Endothelial cell of umbilical vein (primary cell): ENCODE data around the genes RTF2 and FAM209A.

- PRO-cap, result no peak
CAGE:
- cytosol, long polyA minus RNA, result no peak
- cytosol, long polyA plus RNA, result no peak
- long polyA plus RNA, result no peak
- nucleus, long polyA minus RNA, result no peak
- nucleus, long polyA plus RNA, result no peak
Measured at GRCh38 chr20:53736796-53737450, 143.3 kb upstream of the ZNF217 start.

DNA sequence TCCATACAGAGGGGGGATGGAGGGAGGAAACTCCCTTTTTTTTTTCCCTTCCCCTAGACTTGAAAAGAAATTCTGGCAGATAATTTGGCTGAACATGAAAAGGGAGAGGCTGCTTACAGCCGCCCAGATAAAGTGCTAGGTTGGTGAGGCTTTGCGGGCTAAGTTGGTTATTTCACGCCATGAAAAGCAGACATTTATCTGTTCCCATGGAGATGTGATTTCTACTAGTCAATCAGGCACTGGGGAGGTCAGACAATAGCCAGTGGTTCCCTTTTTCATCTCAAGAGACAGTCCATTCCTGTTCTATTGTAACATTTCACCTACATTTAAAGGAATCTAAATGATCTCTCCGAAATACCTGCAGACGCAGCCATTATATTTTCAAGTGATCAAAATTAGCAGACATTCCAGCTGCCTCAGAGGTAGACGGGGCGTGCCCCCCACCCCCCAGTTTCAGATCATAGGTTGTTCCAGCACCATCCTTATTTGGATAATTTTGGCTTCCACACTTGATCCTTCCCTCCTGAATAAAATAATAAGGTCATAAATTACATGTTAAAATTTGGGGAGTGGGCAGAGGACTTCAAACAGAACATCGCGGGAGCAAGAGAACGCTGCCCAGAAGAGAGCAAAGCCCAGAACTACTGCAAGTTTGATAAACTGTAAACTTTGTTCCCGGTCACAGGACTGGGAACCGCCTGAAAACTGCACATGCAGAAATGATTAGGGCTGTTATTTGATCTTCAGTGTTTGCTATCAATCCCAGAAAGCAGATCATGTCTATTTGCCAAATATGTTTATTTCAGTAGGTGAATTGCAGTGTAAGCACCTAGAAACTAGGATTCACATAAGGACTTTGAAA, 144.0 kb upstream of the ZNF217 start:
- PRO-cap, result no peak
CAGE:
- cytosol, long polyA minus RNA, result no peak
- cytosol, long polyA plus RNA, result no peak
- long polyA plus RNA, result no peak
- nucleus, long polyA minus RNA, result no peak
- nucleus, long polyA plus RNA, result no peak

DNA sequence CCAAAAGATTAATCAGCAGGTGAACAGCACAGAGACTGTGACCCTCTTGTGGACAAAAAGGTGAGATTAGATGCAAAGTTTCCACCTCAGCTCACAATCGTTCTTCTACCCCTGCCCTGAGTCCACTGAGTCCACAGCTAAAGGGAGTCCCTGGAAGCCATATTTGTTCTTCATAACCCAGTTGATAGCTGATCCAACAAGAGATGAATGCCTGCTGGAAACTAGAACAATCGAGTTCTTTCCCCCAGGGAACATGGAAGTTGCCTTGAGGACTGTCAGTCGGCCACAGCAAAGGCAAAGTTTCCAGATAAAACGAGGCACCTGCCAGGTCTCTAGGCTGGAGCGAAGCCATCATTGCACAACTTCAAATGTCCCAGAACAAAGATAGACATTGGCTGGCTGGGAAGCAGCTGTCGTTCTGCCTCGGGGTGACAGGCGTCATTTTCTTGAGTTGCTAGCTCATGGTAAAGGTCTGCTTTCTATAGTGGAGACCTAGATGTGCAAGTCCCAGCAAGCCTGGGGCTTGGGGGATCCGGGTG, 184.3 kb upstream of the ZNF217 start:
- PRO-cap, result no peak
CAGE:
- cytosol, long polyA minus RNA, result no peak
- cytosol, long polyA plus RNA, result no peak
- long polyA plus RNA, result no peak
- nucleus, long polyA minus RNA, result no peak
- nucleus, long polyA plus RNA, result no peak

DNA sequence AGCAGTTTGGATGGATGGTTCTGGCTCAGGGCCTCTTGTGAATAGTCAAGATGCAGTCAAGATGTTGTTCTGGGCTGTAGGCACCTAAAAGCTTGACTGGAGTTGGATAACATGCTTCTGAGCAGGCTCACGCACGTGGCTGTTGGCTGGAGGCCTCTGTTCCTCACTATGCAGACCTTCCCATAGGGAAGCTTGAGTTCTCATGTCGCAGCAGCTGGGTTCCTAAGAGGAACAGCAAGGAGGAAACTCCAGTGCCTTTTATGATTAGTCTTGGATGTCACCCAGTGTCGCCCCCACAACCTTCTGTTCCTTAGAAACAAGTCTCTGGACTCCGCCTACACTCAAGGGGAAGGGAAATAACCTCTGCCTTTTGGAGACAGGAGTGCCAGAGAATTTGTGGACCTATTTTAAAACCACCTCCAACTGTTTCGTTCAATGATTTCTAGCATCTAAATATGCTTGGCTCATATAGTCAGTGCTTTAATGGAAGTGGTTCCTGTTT, 210.7 kb downstream of the BCAS1 start:
- PRO-cap, result no peak
CAGE:
- cytosol, long polyA minus RNA, result no peak
- cytosol, long polyA plus RNA, result no peak
- long polyA plus RNA, result no peak
- nucleus, long polyA minus RNA, result no peak
- nucleus, long polyA plus RNA, result no peak

GRCh38 chr20:53872116-53873162, 198.0 kb downstream of the BCAS1 start:
- PRO-cap, result unidirectional peak, minus-strand start at chr20:53872379
CAGE:
- cytosol, long polyA minus RNA, result no peak
- cytosol, long polyA plus RNA, result no peak
- long polyA plus RNA, result no peak
- nucleus, long polyA minus RNA, result no peak
- nucleus, long polyA plus RNA, result no peak

- PRO-cap, result no peak
CAGE:
- cytosol, long polyA minus RNA, result no peak
- cytosol, long polyA plus RNA, result no peak
- long polyA plus RNA, result no peak
- nucleus, long polyA minus RNA, result no peak
- nucleus, long polyA plus RNA, result no peak
Measured at GRCh38 chr20:53884968-53885428, 185.4 kb downstream of the BCAS1 start.

DNA sequence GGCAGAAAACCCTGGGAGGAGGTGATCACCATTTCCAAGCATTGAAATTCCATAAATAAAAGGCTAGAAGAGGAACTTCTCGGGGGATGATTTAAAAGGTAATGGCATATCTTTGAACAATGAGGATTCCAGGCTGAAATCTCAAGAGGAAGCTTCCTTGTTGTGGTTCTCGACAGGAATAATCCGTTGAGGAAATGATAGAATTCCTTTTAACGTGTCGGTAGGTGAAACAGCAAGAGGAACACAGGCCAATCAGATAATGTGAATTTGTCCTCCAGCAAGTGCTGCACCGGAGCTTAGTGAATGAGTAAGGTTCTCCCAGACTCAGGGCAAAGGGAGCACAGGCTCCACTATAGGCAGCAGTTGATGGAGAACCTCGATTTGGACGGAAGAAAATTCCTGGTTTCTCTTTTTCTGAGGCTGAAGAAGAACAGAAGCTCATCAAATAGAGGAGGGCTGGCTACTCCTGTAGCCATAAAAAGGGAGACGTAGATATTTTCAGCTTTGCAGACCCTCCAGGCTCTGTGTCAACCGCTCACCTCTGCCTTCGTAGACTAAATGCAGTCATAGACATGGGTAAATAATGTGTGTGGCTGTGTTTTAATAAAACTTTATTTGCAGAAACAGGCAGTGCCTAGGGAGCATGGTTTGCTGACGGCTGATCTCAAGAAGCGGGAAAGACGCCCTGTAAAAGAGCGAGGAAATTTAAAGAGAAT, 172.1 kb downstream of the BCAS1 start:
- PRO-cap, result bidirectional peak, plus-strand start at position 332 of the sequence, minus-strand start at position 185 of the sequence; unidirectional peak, minus-strand start at position 556 of the sequence
CAGE:
- cytosol, long polyA minus RNA, result no peak
- cytosol, long polyA plus RNA, result no peak
- long polyA plus RNA, result no peak
- nucleus, long polyA minus RNA, result no peak
- nucleus, long polyA plus RNA, result no peak

GRCh38 chr20:54058908-54059266, 11.5 kb downstream of the BCAS1 start:
- PRO-cap, result no peak
CAGE:
- cytosol, long polyA minus RNA, result no peak
- cytosol, long polyA plus RNA, result no peak
- long polyA plus RNA, result no peak
- nucleus, long polyA minus RNA, result no peak
- nucleus, long polyA plus RNA, result no peak

DNA sequence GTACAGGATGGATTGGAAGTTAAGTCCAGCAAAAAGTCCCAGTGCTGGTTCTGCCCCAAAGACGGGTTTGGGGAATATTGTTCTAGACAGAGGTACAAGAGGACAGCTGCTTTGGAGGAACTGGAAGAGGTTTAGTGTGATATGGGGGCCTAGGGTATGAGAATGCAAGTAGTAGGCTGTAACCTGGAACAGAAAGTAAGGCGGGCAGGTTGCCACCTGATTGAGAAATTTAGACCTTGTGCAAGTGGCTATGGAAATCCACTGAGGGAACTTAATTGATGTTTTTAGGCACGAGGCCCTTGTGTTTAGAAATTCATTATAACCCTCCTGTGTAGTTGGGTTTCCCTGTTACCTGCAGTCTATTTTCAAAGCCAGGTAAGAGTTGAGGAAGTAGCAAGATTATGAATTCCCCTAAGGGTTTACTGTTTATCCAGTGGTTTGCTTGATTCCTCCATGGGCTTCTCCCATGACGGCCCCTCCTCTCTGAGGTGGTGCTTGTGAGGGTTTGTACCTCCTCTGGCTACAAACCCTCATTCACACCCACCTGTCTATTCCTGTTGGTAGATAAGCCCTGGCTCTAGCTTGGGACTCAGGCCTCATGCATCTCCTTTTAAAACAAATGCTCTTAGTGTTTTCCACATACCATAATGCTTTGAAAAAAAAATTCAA, 42.0 kb upstream of the BCAS1 start:
- PRO-cap, result no peak
CAGE:
- cytosol, long polyA minus RNA, result no peak
- cytosol, long polyA plus RNA, result no peak
- long polyA plus RNA, result no peak
- nucleus, long polyA minus RNA, result no peak
- nucleus, long polyA plus RNA, result no peak

GRCh38 chr20:54268444-54268643, 60.5 kb downstream of the PFDN4 start:
- PRO-cap, result no peak
CAGE:
- cytosol, long polyA minus RNA, result no peak
- cytosol, long polyA plus RNA, result no peak
- long polyA plus RNA, result no peak
- nucleus, long polyA minus RNA, result no peak
- nucleus, long polyA plus RNA, result no peak

- PRO-cap, result no peak
CAGE:
- cytosol, long polyA minus RNA, result no peak
- cytosol, long polyA plus RNA, result no peak
- long polyA plus RNA, result no peak
- nucleus, long polyA minus RNA, result no peak
- nucleus, long polyA plus RNA, result no peak
Measured at GRCh38 chr20:55947991-55948376, 57.3 kb downstream of the CBLN4 start.

- PRO-cap, result no peak
CAGE:
- cytosol, long polyA minus RNA, result no peak
- cytosol, long polyA plus RNA, result no peak
- long polyA plus RNA, result no peak
- nucleus, long polyA minus RNA, result no peak
- nucleus, long polyA plus RNA, result no peak
Measured at GRCh38 chr20:56002941-56003400, 2.3 kb downstream of the CBLN4 start.

DNA sequence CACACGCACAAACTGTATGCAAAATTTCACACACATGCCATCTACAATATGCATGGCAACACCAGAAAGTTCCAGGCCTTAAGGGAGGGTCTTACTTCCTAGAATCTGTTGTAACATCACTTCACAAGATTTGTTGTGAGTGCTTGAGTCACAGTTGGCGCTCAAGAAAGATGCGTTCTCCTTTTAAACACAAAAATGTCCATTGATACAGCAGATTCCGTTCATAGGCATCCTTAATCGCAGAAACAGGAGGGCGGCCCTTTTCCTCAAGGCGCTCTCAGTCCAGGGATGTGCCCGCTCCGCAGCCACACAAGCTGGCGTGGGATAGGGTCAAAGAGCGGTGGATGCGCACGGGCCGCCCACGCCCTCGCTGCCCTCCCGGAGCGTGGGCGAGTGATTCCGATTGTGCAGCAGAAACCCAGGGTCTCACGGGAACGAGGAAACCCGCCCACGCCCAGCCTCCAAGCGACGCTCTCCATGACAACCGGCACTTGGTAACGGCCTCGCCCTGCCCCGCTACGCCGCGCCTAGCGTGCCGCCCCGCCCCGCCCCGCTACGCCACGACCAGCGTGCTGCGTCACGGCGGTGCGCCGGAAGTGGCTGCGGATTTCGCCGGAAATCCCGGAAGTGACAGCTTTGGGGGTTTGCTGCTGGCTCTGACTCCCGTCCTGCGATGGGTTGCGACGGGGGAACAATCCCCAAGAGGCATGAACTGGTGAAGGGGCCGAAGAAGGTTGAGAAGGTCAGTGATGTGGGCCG, at the start of gene RTF2:
TSS of gene RTF2 (plus strand) at position 603 of the 759 bp plus-strand sequence.
- PRO-cap, result bidirectional peak, plus-strand start at position 666 of the sequence, minus-strand start at position 395 of the sequence
CAGE:
- cytosol, long polyA minus RNA, result start-site peak on the plus strand centred at position 645 of the sequence, 43 bp wide, 296 reads
- cytosol, long polyA plus RNA, result start-site peak on the plus strand centred at position 665 of the sequence, 102 bp wide, 1,922 and 2,061 reads in 2 replicates
- long polyA plus RNA, result start-site peak on the plus strand centred at position 673 of the sequence, 104 bp wide, 1,545 and 1,374 reads in 2 replicates
- nucleus, long polyA minus RNA, result start-site peak on the plus strand centred at position 661 of the sequence, 70 bp wide, 477 reads
- nucleus, long polyA plus RNA, result start-site peak on the plus strand centred at position 680 of the sequence, 119 bp wide, 695 and 978 reads in 2 replicates

DNA sequence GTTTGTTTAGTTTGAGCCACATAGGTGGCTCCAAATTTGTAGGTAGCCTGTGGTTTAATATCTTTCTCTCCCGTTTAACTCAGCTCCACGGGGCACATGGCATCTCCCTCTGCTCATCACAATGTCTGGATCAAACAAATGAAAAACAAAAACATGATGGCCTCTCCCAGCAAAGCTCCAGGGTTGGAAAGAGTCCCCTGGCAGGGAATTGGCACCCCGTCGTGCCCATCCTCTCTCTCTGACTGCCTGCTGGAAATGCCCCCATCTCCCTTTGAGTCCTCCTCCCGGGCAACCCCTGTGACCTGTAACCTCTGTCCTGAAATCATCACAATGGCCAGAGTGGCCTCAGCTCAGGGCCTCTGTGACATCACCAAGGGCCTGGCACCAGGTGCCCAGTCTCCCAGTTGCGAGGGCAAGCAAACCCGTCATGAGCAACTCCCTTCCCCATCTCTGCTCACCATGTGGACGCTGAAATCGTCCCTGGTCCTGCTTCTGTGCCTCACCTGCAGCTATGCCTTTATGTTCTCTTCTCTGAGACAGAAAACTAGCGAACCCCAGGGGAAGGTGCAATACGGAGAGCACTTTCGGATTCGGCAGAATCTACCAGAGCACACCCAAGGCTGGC, at the start of gene FAM209A:
TSS of gene FAM209A (plus strand) at position 395 of the 625 bp plus-strand sequence.
- PRO-cap, result no peak
CAGE:
- cytosol, long polyA minus RNA, result no peak
- cytosol, long polyA plus RNA, result no peak
- long polyA plus RNA, result no peak
- nucleus, long polyA minus RNA, result no peak
- nucleus, long polyA plus RNA, result no peak

- PRO-cap, result no peak
CAGE:
- cytosol, long polyA minus RNA, result no peak
- cytosol, long polyA plus RNA, result no peak
- long polyA plus RNA, result no peak
- nucleus, long polyA minus RNA, result no peak
- nucleus, long polyA plus RNA, result no peak
Measured at GRCh38 chr20:56626736-56627194, 2.3 kb upstream of the TFAP2C start.

DNA sequence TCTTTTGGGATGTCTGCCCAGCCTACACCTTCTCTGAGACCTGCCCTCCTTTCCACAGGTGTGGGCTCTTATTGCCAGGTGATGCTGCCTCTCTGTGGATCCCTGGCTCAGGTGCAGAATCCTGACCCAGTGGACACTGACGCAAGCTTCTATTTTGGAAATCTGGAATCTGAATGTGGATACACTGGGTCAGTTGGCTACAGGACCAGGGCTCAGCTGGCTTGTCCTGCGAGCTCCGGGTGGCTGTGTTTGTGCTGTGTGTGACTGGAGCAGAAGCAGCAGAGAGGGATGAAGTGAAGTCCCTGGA, 54.4 kb downstream of the TFAP2C start:
- PRO-cap, result no peak
CAGE:
- cytosol, long polyA minus RNA, result no peak
- cytosol, long polyA plus RNA, result no peak
- long polyA plus RNA, result no peak
- nucleus, long polyA minus RNA, result no peak
- nucleus, long polyA plus RNA, result no peak

DNA sequence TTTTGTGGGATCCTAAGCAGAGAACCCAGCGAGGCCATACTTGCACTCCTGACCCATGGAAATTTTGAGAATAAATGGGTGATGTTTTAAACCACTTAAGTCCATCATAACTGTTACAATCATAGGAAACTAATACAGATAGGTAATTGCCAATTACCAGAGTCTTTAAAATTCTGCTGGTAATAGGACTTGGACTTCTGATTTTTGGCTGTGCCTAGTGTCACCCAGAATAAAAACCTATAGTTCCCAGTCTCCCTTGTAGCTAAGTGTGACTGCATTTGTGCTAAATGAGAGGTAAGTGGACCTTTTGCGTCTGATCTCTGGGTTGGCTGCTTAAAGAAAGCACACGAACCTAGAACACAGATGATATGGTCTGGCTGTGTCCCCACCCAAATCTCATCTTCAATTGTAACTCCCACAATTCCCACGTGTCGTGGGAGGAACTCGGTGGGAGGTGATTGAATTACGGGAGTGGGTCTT, 102.9 kb downstream of the BMP7 start:
- PRO-cap, result no peak
CAGE:
- cytosol, long polyA minus RNA, result no peak
- cytosol, long polyA plus RNA, result no peak
- long polyA plus RNA, result no peak
- nucleus, long polyA minus RNA, result no peak
- nucleus, long polyA plus RNA, result no peak

DNA sequence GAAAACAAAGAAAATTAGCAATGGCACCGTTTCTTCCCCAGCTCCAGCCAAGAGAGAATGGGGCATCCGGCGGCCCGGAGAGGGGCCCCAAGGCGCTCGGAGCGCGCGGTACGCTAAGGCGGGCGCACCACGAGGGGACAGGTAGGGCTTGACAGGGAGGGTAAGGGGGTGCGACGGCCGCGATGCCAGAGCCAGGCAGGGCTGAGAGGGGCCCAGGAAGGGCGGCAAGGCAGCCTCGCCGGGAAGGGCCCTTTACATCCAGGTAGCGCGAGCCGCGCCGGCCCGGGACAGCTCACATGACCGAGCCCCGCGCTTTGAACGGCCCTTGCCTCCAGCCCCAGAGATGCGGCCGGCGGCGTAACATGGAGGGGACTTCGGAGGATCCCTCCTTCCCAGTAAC, 1.3 kb downstream of the BMP7 start:
- PRO-cap, result no peak
CAGE:
- cytosol, long polyA minus RNA, result no peak
- cytosol, long polyA plus RNA, result no peak
- long polyA plus RNA, result no peak
- nucleus, long polyA minus RNA, result no peak
- nucleus, long polyA plus RNA, result no peak

GRCh38 chr20:57265855-57266551, 438 bp downstream of the BMP7 start:
- PRO-cap, result no peak
CAGE:
- cytosol, long polyA minus RNA, result no peak
- cytosol, long polyA plus RNA, result no peak
- long polyA plus RNA, result no peak
- nucleus, long polyA minus RNA, result no peak
- nucleus, long polyA plus RNA, result no peak

- PRO-cap, result no peak
CAGE:
- cytosol, long polyA minus RNA, result no peak
- cytosol, long polyA plus RNA, result no peak
- long polyA plus RNA, result no peak
- nucleus, long polyA minus RNA, result no peak
- nucleus, long polyA plus RNA, result no peak
Measured at GRCh38 chr20:57396617-57397583, 5.7 kb downstream of the RBM38 start.